AG09319 (cell line): ENCODE data around the gene VGLL4.

GRCh38 chr3:10015319-10015984 is 10.8 kb upstream of the FANCD2 start:
- RRBS = no CpG with 5 or more reads among the region's 14 CpGs

GRCh38 chr3:10189466-10190209 is 24.9 kb downstream of the IRAK2 start:
- RRBS = no CpG with 5 or more reads among the region's 7 CpGs

GRCh38 chr3:10195459-10196248 is 30.9 kb downstream of the IRAK2 start:
- RRBS = no CpG with 5 or more reads among the region's 12 CpGs

DNA sequence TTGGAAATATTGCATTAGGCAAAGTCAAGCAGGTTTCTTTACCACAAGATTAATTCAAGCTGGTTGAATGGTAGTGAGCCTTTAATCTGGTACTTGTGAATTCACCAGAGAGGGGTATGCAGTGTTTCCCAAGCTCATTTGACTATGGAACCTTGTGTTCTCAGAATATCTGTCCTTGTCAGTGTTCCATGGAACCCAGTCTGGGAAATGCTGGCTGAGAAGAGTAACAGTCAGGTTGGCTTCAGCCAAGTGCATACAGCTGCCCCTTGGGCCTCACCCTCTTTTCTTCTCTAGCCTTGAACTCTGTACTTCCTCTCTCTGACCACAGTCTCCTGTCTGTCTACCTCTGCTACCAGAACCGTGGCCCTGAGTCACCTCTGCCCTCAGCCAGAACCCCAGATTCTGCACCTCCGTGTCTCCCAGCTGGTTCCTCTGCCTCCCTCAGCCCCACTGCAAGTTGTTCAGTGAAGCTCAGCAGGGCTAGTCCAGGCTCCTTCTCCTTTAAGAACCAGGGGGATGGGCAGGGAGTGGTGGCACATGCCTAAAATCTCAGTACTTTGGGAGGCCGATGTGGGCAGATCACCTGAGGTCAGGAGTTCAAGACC is 24.6 kb upstream of the TATDN2 start:
- RRBS = no CpG with 5 or more reads among the region's 3 CpGs

DNA sequence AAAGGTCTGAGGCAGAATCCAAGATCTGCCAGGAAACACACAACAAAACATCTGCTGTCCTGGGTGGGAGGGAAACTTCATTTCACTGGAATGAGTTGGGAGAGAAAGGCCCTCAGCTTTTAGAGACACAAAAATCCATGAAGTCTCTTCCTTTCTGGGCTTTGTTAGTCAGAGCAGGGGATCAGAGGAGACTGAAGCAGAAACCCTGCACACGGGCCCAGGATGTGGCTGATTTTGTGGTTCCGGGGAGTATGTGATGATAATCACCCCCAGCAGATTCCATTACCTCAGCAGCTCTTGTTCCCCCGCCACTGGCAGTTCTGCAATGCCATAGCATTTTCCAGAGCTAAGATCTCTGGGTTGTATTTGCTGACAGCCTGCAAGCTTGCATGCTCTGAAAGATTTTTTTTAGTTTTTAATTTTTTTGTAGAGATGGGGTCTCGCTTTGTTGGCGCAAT is 5.9 kb upstream of the TATDN2 start:
- RRBS = no CpG with 5 or more reads among the region's 5 CpGs

GRCh38 chr3:10260036-10260678 is 11.9 kb downstream of the TATDN2 start:
- RRBS = no CpG with 5 or more reads among the region's 7 CpGs

GRCh38 chr3:10463965-10464489 is 41.4 kb downstream of the ATP2B2 start:
- RRBS = no CpG with 5 or more reads among the region's 15 CpGs

DNA sequence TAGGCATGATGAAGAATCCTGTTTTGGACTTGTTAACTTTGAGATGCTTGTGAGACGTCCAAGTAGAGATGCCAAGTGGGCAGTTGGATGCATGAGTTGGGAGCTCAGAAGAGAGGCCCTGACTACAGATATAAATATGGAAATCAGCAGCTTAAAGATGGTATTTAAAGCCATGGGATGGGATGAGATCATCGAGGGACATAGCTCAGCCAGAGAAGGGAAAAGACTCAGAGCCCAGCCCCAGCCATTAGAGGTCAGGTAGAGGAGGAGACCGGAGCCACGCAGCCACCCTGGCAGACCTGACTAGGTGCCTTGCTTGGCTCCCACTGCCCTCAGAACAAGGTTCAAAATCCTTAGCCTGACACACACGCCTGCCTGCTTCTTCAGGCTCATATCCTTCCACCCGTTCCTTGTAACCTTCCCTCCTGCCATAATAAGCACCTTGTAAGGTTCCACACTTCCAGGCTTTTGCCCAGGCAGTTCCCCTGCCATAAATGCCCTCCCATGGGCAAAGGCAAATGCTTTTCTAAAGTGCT is 31.1 kb downstream of the ATP2B2 start:
- RRBS = no CpG with 5 or more reads among the region's 6 CpGs

DNA sequence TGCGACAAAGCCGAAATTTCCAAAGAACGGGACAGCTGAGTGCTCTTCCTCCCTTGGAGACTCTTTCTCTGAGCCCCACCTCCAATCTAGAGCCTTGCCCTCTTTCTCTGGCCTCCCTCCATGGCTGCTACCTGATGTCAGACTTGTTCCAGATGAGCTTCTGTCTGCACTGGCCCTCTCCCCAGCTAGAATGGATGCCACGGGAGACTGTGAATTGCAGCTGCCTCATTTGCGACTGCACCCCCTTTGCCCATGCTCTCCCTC is 13.0 kb downstream of the ATP2B2 start:
- RRBS = no CpG with 5 or more reads among the region's 5 CpGs

- RRBS = 11% methylated on average over 10 of the region's 33 CpGs
Measured at GRCh38 chr3:10764077-10764912, 51.7 kb upstream of the SLC6A11 start.

DNA sequence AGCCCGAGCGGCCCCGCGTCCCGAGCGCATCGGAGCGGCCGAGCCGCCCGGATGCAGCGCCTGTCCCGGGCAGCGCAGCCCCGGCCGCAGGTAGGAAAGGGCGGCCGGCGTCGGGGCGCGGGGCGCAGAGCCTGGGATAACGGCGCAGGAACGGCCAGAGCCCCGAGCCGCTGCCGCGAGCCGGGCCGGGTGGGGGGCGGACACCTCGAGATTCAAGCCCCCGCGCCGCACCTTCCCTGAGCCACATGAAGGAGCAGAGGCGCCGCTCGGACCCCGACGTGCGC is 234 bp downstream of the SLC6A1 start:
- RRBS = 4% methylated on average over 12 of the region's 43 CpGs

- RRBS = no CpG with 5 or more reads among the region's 16 CpGs
Measured at GRCh38 chr3:11529709-11530592, 113.8 kb downstream of the VGLL4 start.

DNA sequence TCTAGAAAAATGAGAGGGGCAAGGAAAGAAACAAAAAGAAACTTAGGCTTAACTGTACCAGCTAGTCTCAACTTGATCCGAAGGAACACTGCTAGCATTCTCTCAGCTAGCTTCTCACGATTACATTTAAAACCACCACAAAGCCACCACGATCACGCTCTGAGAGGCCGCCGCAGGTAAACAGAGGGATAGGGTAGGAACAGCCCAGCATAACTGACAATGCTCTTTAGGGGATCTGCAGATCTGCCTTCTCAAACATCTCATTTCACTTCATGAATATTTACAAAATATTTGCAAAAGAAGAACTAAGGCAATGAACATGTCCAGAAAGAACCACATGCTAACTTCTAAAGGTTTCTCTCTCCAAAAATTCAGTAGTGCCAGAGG is 19.0 kb downstream of the VGLL4 start:
- RRBS = no CpG with 5 or more reads among the region's 6 CpGs

DNA sequence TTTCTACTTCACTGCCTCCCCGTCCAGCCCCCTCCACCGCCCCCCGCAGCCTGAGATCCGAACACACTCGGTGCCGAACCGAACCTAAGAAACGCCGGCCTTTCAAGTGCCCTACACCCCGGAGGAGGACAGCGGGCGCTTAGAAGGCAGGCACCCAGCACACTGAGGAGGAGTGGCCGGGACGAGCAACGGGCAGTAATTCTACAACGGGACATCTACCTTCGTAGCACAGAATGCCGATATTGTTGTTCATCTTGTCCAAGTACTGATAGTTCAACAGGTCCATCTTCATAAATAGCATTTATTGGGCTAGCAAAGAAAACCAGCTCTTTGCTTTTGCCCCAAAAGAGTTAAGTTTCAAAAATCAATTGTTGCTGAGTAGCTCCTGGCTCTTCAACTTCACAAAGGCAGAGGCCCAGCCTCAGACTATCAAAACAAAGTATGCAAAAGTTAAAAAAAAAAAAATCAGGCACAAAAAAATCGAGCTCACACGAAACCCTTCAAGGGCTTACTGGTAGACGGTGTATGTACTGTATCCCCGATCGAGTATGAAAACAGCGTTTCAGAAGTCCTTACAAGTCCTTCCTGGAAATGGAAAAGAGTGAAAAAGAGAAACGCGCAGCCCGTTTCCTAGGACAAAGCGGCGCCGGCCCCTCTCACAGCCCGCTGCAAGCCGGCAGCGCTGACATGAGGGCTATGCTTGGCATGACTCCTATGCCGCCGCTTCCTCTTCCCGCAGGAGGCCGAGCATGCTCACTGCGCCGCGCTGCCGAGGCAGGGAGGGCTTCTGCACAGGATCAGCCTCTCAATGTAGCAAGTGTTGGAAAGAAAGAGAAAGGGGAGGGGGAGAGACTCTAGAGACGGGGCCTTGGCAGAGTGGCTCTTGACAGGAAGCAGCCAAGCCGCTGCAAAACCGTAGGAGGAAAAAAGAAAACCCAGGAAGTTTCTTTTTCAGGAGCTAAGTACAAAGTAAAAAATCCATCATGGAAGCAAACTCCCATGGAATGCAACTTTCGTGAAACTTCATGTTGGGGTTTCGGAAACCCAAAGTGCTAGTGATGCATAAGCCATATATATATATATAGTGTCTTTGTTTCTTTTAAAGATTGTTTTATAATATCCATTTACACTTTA is at the start of gene VGLL4:
VGLL4 (minus strand) TSS at position 698 of the 1,134 bp plus-strand sequence.
- RRBS = 2% methylated on average over 4 of the region's 46 CpGs

GRCh38 chr3:12351204-12351743 is 62.4 kb downstream of the PPARG start:
- RRBS = no CpG with 5 or more reads among the region's 7 CpGs

DNA sequence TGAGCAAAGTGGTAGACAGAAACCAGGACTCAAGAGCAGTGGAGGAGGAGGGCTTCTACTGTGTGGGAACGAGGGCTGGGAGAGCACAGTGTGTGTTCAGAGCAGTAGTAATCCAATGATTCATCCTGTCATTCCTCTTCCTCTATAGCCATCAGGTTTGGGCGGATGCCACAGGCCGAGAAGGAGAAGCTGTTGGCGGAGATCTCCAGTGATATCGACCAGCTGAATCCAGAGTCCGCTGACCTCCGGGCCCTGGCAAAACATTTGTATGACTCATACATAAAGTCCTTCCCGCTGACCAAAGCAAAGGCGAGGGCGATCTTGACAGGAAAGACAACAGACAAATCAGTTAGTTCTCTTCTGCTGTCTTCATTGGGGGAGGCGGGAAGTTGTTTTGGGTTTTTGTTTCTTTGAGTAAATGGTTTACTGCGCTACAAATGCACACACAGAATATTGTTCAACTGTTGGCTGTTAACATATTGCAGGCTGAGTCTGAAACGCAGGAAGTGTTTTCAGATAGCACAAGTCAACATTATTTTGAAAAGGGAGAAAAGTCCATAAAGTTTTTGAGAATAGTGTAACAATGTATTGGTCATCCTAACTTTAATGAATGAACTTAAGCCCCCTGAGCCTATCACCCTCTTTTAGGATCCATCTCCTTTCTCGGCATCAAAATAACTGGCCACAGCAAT is 78.4 kb upstream of the TSEN2 start:
- RRBS = no CpG with 5 or more reads among the region's 14 CpGs

- RRBS = no CpG with 5 or more reads among the region's 14 CpGs
Measured at GRCh38 chr3:12574347-12575193, 17.7 kb downstream of the MKRN2 start.

GRCh38 chr3:12585064-12585811 is 28.4 kb downstream of the MKRN2 start:
- RRBS = no CpG with 5 or more reads among the region's 11 CpGs

- RRBS = no CpG with 5 or more reads among the region's 6 CpGs
Measured at GRCh38 chr3:12679512-12679926, 15.6 kb upstream of the RAF1 start.

DNA sequence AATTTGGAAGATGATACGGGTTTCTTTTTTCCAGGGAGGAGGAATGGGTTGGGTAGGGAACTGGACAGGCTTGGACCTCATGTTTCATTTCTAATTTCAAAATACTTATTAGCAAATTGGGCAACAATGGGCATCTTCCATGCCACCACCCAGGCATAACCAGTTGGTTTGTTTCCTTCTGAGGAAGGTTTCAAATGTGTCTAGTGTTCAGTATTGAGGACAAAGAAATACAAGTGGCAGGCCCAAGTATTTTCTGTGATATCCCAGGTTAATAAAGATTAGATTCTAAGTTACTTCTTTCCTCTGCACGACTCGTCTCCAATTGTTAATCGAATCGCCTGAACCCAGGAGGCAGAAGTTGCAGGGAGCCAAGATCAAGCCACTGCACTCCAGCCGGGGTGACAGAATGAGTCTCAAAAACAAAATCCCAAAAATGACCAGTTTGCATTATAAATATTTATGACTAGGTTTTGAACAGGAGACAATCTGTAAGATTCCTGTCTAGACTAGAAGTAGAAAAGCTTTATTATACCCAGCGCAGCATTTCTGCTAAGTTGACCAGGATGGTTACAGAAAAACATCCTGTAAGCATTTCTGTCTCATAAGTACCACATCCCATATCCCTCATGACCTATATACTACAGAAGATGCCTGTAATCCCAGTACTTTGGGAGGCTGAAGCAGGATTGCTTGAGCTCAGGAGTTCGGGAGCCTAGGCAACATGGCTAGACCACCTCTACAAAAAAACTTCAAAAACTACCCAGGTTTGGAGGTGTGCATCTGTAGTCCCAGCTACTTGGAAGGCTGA is 6.7 kb downstream of the RPL32 start:
- RRBS = no CpG with 5 or more reads among the region's 8 CpGs